Camera-type eye (tissue), 1 donor: ENCODE results near the genes H3-5, SYT10, ALG10, ABCD2 and PDZRN4.

DNA sequence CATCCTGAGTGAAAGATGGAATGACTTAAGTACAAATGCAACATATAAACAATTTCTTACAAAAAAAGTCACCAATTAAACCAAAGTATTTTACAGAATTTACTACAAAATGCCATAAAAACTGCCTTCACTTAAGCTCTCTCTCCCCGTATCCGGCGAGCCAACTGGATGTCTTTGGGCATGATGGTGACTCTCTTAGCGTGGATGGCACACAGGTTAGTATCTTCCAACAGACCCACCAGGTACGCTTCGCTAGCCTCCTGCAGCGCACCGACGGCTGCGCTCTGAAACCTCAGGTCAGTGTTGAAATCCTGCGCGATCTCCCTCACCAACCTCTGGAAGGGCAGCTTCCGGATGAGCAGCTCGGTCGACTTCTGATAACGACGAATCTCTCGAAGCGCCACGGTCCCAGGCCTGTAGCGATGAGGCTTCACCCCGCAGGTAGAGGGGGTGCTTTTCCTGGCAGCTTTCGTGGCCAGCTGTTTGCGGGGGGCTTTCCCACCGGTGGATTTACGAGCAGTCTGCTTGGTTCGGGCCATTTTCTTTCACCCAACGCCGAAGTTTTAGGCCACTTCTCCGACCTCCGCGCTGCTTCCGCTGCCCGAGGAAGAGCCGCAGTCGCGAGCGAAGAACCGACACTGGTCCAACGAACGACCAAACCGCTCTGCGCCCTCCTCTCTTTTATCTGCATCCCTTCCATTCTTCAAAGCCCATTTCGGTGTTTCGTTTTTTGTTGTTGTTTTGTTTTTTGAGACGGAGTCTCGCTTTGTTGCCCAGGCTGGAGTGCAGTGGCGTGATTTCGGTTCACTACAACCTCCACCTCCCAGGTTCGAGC lies at the start of gene H3-5:
H3-5 (minus strand) TSS at position 671 of the 835 bp plus-strand sequence.
- RAMPAGE, long total RNA = no peak

GRCh38 chr12:32105948-32106381 lies 682 bp upstream of the BICD1 start:
- RAMPAGE, long total RNA = no peak

GRCh38 chr12:32252439-32252868 lies 145.8 kb downstream of the BICD1 start:
- RAMPAGE, long total RNA = no peak

DNA sequence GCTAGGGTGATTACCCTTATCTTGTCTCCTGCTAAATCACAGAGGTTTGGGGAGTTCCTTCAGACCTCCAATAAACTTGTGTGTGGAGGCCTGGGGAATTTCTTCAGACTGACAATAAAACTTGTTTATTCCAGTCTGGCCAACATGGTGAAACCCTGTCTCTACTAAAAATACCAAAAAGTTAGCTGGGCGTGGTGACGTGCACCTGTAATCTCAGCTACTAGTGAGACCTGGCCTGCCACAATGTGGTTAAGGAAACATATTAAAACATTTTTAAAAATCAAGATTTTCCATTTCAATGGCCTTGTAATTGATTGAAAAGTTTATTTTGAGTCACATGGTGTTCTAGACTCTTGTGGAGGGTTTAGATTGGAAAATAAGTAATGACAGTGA lies 126.9 kb upstream of the FGD4 start:
- RAMPAGE, long total RNA = no peak

- RAMPAGE, long total RNA = no peak
These were observed 84.1 kb downstream of the FGD4 start for GRCh38 chr12:32483379-32483961.

GRCh38 chr12:32486227-32486592 lies 86.9 kb downstream of the FGD4 start:
- RAMPAGE, long total RNA = no peak

DNA sequence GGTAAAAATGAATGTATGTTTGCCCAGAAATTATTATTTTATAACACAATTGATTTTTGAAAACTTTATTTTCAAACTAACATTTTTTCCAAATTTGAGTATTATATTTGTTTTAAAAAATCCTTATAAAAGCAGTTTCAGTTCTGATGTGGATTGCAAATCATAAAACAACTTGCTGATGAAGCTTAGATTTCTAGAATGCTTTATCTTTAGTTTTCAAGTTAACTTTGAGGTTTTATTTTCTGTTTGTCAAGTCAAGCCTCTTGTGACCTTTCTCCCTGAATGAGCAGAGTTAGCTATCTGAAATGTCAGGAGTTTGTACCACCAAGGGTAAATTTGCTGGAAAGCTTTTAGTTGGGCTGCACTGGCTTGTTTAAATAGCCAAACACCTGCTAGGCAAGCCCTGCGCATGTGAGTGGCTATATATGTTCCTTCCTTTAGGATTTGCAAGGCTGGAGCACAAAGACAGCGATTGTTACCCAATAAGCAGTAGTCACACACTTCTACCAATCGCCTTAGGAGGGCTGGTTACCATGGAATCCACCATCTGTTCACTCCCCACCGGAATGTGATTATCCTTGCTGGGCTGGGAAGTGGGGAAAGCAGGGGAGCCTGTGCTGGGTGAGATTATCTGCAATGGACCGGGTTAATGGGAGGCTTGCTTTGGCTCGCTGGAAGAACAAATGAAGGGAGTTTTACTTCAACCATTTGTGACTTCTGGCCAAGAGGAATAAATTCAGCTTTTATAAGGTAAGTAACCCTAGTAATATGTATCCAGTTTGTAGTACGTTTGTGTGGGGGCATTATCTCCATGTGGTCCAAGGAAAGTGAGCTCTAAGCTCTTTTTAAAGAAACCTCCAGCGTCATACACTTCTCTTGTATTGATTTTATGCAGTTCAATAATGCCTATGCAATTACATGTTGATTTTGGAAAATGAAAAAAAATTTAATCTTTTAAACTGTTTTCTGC lies 102.5 kb downstream of the FGD4 start:
- RAMPAGE, long total RNA = no peak

DNA sequence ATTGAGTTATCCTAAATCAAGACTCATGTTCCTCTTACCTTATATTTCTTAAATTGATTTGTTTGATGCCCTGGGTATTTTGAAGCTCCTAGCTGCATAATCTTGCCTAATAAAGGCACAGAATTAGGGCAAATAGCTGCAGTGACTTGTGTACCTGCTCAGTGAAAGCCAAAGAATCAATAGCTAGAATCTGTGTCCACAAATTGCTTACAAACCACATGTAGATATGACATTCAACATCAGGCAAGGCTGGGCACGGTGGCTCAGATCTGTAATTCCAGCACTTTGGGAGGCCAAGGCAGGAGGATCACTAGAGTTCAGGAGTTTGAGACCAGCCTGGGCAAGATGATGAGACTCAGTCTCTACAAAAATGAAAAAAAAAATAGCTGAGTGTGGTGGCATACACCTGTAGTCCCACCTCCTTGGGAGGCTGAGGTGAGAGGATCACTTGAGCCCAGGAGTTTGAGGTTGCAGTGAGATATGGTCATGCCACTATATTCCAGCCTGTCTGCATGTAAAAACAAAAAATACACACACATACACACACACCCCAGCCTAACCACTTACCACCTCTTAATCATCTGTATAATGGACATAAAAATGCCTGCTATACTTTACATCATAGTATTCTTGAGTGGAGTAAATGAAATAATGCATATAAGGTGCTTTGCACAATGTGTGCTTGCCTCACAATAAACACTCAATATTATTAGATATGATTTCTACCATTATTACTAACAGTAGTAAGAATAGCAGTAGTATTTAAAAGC lies 132.0 kb upstream of the DNM1L start:
- RAMPAGE, long total RNA = no peak

DNA sequence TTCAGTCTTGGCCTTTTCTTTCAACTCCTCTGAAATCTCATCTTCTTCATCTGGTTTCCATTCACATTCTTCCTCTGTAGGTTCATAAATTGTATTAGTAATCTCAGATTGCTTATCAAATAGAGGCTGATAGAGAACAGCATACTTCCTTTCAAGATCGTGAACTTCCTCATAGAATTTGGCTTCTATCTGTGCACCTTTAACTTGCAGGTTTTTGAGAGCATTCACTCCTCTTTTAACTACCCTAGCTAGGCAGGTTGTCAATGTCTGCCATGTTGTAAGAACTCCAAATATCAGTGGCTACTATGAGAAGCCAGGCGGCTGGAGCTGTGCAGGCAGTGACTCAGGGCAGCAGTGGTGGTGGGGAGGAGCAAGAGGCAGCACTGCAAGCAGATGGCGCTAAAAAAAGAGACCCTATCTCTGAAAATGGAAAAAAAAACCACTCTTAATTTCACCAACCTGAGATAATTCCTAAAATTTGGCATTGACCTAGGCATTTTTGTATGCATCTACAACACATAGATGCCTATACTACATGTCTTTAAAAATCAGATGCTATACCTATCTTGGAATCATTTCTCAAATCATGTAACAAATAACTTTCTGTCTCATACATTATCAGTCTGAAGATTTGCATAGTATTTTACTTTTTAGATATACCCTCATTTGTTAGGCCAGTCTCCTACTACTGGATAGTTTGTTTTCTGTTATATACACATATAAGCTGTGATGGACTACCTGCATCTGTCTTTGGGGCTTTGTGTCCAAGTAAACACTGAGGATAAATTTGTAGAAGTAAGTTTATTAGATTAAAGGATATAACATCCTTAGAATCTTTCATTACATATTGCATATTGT lies 28.4 kb downstream of the YARS2 start:
- RAMPAGE, long total RNA = no peak

DNA sequence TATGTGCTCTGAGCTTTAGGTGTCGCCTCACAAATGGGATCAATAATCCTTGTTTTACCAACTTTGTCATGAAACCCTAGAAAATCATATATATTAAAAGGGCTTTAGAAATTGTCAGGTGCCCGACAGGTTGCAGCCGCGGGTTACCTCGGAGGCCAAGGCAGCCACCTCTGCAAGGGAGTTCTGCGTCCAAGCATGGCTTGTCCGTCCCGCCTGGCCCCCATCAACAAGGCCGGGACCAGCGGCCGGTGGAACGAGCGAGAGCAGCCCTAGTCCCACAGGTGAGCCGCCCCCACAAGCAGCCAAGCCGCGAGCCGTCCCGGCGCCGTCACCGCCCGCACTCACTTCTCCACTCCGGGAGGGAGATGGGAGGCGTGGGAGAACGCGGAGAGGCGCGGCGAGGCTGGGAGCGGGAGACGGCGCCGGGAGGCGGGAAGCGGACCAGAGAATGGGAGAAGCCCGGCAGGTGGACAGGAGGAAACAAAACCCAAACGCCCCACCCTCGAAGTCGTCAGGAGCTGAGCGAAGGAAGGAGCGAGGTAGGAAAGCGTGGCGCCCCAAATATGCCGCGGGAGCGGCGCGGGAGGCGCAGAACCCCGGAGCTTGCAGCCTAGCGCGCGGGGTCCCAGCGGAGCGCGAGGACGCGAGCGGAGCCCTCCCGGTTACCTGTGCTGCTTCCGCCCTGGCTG lies 769 bp downstream of the SYT10 start:
- RAMPAGE, long total RNA = no peak

GRCh38 chr12:33439395-33440398 lies at the start of gene SYT10:
SYT10 (minus strand) TSS chr12:33439819.
- RAMPAGE, long total RNA = no peak

GRCh38 chr12:34022014-34022870 lies at the start of gene ALG10:
ALG10 (plus strand) TSS chr12:34022496.
- RAMPAGE, long total RNA = no peak

DNA sequence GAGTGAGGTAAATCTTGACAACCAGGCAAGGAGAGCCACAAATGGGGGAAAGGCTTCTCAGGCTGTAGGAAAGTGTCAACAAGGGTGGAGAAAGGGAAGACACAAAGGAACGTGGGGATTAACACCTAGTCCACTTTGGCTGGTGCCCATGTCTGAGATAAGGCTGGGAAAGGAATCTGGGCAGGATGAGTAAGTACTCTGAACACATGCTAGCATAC lies 13.4 kb downstream of the CPNE8 start:
- RAMPAGE, long total RNA = no peak

DNA sequence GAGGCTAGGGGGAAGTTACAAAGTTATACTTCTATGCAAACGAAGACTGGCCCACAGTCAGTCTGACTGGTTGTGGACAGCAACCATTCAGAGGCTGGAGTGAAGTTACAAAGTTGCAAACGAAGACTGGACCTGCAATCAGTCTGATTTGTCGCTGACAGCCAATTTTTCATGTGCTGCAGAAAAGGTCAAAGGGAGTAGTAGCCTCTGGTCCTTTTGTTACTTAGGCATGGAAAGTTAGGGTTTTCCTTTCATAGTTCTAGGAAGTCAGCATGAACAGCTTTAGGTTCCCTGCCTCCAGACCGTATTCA lies 78.0 kb upstream of the CPNE8 start:
- RAMPAGE, long total RNA = no peak

DNA sequence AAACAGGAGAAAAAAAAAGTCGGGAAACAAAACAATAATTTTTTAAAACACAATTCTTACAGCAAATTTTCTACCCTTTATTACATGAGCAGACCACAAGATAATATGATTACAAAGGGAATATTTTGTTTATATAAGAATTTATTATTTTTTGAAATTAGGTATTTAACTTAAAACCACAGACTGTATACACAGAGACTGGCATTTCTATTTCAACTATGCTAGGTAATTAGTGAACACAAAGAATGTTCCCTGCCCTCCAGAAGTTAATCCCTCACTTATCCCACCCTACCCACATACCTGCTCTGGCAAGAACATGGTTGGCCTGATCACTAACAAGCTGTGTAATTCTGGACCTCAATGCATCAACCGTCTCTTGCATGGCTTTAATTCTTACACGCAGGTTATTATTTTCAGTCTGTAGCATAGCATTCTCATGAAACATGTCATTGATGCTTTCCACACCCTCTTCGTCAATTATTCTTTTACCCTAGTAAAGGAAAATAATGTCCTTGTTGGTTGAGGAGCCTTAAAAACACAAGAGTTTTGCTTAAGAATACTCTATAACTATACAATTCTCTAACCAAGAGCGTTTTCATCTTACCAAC lies 85.9 kb downstream of the KIF21A start:
- RAMPAGE, long total RNA = no peak

DNA sequence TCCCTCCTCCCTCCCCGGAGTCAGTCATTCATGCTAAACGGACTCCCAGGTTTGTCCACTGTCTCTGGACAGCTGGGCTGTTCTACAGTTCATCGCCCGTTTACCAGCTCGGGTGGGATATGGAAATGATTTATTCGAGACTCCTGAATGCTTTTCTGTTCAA lies 726 bp upstream of the KIF21A start:
- RAMPAGE, long total RNA = no peak

GRCh38 chr12:39619634-39620645 lies at the start of gene ABCD2:
ABCD2 (minus strand) TSS chr12:39619803.
- RAMPAGE, long total RNA = start-site peak on the minus strand at chr12:39619787-39619806, 27 reads

DNA sequence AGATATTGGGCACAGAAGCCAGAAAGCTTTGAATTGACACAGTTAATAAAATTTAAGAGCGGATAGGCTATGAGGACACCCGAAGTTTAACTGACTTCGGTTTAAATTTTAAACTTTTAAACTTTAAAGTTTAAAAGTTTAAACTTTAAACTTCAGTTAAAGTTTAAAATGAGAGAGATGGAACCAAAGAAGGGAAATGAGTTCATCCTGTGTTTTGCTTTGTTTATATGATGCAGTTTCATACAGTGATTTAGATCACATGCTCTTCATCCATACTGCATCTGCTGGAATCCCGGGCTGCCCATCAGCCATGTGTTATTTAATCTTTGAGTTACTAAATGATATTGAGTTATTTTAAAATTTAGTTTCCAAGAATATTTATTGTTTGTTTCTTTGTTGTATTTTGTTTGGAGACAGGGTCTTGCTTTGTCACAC lies 27.2 kb upstream of the LRRK2 start:
- RAMPAGE, long total RNA = no peak

- RAMPAGE, long total RNA = no peak
These were observed 2.1 kb downstream of the LRRK2 start for GRCh38 chr12:40226663-40227555.

- RAMPAGE, long total RNA = no peak
These were observed at the start of gene PDZRN4 for GRCh38 chr12:41187906-41189052. PDZRN4 (plus strand) TSS chr12:41188320.